A172 (cell line): Measurements from ENCODE around the gene PDCD2L.

- RAMPAGE, long total RNA: no peak
These were observed 35.1 kb upstream of the SLC7A10 start for GRCh38 chr19:33260432-33261534.

DNA sequence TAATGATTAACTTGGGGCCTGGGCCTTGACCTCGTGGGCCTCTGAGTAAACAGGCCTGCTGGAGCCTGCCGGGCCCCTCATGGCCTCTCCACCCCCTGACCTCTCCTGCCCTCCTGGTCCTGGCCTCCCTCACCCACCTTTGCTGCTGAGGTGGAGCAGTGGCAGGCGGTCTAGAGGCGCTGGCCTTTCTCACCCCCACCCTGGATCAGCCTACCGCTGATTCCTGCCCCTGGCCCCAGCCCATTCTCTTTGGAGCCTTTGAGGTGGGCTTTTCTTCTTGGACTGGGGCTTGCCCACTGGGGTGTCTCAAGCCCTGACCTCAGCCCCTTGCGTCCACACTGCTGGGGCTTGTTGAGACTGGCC, 26.2 kb downstream of the CEBPA start:
- RAMPAGE, long total RNA: no peak

GRCh38 chr19:33286094-33286667, 16.2 kb downstream of the CEBPA start:
- RAMPAGE, long total RNA: no peak

DNA sequence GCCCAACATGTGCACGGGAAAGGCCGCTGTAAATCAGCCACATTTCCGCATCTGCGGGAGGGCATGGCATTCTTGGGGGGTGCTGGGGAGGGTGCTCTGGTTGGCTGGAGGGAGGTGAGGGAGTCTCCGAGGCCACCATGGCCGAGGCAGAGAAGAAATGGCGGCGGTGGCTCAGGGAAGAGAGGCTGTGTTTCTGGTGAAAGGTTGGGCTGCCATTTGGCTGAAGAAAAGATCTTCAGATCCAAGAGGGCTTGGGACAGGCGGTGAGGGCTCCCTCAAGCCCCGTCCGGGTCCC, 8.7 kb downstream of the CEBPA start:
- RAMPAGE, long total RNA: no peak

- RAMPAGE, long total RNA: no peak
These were observed 24.9 kb upstream of the CEBPG start for GRCh38 chr19:33348379-33349258.

- RAMPAGE, long total RNA: no peak
These were observed 1.5 kb downstream of the CEBPG start for GRCh38 chr19:33374943-33375546.

DNA sequence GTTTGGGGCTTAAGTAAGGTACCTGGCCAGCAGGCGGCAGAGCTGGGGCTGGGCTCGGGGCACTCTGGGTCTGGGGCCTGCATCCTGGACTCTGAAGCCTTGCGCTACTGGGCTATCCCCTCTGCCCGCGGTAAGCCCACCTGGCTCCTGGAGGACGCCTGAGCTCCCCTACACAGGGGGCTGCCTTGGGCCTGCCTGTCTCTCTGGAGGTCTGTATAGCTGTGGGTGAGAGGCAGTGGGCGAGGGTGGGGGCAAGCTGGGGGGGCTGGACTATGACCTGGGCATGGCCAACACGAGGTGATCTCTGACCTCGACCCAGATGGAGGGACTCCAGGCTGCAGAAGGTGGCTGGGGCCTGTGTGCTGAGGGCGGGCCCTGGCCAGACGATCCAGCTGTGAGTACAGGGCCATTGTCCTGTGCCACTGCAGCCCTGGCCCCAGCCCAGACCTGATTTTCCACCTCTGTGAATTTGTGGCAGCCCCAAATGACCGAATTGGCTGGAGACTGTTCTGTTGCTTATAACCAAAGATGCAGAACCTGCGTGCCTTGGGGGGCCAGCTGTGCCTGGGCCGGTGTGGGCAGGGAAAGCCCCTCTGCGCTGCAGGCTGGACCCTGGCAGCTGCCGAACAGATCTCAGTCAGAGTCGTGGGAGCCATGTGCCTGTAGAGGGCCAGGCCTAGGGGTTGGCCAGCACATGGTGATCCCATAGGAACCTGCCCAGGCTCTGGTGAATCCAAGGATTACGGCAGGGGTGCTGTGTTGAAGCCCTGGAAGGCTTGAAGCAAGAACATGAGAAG, 26.6 kb downstream of the CEBPG start:
- RAMPAGE, long total RNA: no peak

DNA sequence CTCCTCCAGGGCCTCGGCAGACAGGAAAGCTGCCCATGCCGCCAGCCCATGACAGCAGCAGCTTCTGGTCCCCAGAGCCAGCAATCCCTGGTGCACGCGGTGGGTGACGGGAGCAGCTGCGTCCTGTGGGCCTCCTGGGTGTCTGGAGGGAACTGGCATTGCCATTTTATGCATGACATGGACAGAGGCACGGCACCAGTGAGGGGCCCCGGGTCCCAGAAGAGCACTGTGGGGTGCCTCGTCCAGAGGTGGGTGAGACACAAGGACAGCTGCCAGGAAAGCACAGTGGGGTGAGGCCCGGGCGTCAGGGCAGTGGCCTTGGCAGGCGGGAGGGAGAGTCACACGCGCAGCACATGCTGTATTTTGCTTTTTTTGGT, 32.3 kb downstream of the CEBPG start:
- RAMPAGE, long total RNA: no peak

GRCh38 chr19:33501926-33502163, 19.7 kb downstream of the PEPD start:
- RAMPAGE, long total RNA: no peak

DNA sequence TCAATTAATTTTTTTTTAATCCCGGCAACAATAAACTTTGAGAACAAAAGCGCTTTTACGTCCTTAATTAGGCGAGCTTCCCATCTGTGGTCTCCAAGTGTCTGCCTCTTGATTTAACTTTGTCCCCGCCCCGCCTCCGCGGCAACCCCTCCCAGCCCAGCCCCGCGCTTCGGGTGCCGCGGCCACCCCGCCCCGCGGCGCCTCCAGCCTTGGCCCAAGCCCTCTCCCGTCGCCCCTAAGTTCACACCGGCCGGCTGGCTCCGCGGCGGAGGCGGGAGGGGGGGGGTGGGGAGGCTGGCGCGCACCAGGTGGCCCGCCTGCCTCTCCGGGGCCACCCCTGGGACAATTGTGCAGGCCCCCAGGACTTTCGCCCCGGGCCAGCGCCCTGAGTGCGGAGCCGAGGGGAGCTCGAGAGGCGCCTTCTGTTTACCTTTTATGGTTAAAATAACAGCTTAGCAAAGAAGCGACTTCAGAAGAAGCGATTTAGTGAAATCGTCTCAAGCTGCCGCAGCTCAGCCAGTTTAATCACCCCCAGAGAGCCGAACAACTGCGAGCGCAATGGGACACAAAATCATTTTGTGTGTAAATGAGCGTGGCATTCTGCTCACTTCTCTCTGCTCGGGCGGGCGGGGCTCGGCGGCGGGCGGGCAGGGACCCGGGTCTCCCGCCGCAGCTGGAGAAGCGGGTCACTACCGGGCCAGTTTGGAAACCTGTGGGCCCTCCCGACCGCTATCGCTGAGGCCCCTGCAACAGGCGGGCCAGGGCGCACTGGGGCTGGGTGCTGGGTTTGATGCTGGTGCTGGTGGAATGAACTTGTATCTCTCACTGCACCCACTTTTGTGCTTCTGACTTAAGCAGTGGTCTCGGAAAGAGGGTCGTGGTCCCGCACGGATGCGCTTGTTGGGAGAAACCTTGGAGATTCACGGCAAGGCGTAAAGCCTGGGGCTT, 1.4 kb downstream of the KCTD15 start:
- RAMPAGE, long total RNA: no peak

DNA sequence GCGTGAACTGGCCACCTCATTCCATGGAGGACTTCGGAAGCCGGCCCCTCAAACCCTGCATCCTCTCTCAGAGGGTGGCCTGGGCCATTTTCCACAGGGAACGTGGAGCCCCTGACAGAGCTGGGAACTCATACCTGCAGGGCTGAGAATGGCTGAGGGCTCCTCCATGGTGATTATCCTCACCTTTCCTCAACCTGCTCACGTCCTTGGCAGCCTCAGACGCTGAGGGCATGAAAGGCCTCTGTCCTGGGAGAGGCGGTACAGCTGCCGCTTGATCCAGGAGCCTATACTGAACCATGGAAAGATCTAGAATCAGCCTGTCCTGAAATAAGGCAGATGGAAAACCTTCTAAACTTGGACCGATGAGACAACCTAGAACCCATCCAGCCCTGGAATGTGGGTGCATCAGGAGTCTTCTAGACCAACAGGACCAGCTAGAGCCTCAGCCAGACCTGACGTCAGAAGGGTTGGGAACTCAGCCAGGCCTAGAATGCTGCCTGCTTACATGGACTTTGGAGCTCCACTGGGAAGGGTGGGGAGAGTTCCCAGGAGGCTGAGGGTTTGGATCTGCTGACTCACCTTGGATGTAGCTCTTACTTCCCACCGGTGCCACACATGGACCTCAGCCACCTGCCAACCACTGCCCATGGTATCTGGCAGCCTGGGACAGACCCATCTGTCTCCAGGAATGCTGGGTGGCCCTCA, 7.4 kb downstream of the KCTD15 start:
- RAMPAGE, long total RNA: no peak

DNA sequence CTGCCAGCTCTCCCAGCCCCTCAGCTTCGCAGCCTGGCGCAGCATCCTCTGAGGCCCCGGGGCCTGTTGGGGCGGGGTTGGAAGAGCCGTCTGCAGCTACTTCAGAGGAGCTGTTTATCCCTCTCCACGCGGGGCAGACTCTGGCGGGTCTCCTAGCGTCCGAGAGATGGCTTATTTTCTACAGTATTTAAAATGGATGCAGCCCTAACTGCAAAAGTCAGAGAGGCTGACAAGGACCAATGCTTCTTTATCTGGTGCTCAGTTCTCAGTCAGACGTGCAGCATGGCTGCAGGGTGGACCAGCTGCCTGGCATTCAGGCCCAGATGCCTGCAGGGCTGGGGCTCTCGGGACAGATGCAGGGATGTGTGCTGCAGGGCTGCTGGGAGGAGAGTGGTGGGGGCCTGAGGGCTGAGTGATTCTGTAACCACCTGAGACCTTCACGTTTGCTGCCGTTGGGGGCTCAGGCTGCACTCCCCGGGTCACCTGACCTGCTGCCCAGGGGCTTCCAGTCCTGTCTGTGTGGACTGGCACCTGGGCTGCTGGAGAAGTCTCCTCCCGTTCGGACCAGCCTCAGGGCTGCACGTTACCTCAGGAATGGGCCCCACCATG, 16.6 kb downstream of the KCTD15 start:
- RAMPAGE, long total RNA: no peak

- RAMPAGE, long total RNA: no peak
These were observed 137 bp upstream of the LSM14A start for GRCh38 chr19:34172301-34172433.

- RAMPAGE, long total RNA: no peak
These were observed 11.7 kb downstream of the GARRE1 start for GRCh38 chr19:34265878-34266553.

DNA sequence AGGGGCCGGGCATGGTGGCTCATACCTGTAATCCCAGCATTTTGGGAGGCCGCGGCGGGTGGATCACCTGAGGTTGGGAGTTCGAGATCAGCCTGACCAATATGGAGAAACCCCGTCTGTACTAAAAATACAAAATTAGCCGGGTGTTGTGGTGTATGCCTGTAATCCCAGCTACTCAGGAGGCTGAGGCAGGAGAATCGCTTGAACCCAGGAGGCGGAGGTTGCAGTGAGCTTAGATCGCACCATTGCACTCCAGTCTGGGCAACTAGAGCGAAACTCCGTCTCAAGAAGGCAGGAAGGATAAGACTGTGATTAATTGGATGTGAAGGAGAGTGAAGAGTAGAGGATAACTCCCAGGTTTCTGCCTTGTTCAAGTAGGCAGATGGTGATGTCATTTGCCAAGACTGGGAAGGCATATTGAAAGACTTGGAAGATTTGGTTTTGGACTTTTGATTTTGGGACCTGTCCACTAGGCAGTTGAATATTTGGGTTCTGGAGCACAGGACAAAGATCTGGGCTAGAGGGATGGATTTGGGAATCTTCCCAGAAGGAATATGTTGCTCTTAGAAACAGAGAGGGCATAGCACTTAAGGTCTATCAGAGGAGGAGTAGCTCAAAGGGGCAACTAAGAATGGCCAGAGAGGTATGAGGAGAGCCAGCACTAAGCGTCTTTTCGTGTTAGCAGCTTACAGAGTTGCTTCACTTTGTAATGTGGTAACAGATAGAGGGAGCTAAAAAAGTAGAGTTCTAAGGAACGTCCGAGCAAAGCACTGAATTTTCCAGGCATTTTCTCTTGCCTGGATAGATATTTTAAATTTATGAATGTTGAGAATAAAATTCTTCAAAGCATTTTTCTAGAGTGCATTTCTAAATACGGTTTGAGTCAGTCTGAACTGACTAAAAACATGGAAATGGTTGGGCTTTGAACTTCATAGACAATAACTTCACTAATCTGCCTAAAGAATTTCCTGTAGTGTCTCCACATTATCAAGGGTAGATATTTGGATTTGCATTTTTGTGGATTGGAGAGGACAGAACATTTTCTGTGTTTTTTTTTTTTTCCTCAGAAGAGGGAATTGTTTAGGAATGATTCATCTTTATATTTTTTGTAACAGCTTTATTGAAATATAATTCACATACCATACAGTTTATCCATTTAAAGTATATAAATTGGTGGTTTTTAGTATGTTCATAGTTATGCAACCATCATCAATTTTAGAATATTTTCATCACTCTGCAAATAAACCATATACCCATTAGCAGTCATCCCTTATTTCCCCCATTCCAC, 20.2 kb downstream of the GARRE1 start:
- RAMPAGE, long total RNA: no peak

- RAMPAGE, long total RNA: no peak
These were observed 10.4 kb upstream of the PDCD2L start for GRCh38 chr19:34393655-34394264.

- RAMPAGE, long total RNA: start-site peak on the plus strand at chr19:34404369-34404496, 109 and 146 reads in 2 replicates
These were observed at the start of gene PDCD2L for GRCh38 chr19:34403756-34404516. Gene PDCD2L (plus strand): TSS chr19:34404399.

DNA sequence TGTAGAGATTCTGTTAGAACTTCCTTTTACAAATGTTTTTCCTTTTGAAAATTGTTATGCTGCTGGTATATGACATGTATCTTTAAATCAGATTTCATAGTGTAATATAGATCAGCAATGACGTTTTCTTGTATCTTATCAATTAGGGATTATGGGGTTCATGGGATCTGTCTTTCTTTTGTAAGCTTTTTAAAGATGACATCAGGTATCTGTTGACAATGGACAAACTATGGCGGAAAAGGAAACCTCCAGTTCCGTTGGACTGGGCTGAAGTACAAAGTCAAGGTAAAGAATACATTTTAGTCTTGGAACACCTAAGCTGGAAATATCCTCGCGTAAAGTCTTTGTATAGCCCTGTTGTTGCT, 21.9 kb downstream of the UBA2 start:
- RAMPAGE, long total RNA: no peak

- RAMPAGE, long total RNA: no peak
These were observed 15.9 kb downstream of the WTIP start for GRCh38 chr19:34497156-34498104.

GRCh38 chr19:34501192-34502186, 19.9 kb downstream of the WTIP start:
- RAMPAGE, long total RNA: no peak